Bronchus (tissue), 1 donor: ENCODE measurements around the gene ZNF639.

DNA sequence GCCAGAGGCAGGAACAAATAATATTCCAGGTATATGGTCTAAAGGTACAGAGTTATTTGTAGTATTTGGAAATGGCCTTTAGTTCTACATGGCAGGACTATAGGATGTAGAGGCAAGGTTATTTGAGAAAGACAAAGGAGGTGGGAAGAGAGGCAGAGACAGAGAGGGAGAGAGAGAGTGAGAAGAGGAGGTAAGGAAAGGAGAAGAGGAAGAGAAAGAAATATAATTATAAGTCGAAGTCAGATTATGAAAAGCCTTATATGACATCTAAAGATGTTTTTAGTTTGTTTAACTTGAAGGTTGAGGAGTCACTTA is 260.2 kb downstream of the NAALADL2 start:
- PRO-cap: no peak

DNA sequence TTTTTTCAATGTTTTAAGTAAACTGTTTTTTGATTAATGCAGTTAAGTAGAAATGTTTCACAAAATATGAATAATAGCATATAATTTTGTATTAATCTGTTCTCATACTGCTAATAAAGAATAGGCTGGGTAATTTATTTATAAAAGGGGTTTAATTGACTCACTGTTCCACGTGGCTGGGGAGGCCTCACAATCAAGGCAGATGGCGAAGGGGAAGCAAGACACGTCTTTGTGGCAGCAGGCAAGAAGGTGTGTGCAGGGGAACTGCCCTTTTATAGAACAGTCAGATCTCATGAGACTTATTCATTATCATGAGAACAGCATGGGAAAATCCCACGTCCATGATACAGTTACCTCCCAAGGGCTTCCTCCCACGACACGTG is 414.8 kb downstream of the NAALADL2 start:
- PRO-cap: no peak

DNA sequence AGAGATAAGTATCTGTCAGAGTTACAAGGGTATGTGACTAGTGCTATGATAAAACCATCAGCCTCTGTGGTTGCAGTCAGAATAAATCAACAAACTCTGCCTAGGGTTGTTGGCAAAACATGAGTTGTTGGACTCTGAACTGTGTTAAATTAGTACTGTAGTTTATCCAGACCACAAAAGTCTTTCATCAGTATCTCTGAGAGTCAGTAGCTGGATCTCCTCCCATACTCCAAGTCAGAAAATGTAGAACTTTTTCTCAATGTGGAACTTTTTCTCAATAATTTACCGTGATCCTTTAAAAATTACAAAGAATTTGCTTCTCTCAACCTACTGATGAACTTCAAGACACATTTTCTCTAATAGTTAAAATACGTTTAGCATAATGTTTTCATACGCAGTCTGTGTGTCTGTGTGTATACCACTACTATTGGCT is 918.5 kb downstream of the NAALADL2 start:
- PRO-cap: no peak

DNA sequence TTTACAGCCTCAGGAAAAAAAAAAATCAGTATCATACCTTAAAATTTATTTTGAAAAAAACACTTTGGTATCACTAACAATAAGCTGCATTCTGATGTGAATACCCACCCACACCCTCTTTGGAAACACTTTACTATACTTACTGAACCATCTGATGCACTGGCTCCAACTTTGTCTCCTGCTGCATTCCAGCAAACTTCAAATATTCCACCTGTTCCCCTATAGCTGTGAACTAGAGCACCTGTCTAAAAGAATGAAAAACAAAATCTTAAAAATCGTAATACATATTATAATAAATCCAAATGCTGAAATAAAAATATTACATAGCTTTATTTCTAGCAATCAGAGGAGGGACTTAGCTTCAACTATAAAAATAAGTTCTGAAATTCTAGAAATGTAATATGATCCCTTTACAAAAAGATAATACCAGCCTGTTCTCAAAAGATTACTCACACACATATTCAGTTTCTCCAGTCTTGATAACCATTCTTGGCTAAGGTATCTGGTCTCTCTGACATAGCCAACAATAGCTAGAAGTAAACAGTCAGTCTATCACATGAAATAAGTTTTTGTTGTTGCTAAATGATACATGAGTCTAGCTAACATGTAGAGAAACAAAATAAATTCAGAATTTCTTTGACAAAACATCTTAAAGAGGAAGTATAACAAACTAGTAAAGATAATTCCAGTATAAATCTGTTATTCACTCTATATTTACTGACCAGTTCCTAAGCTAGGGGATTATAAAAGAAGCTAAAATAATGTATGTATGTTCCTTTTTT is 170.9 kb downstream of the TBL1XR1 start:
- PRO-cap: no peak

- PRO-cap: no peak
These were observed 163.3 kb downstream of the TBL1XR1 start for GRCh38 chr3:177033971-177034389.

- PRO-cap: no peak
These were observed 145.8 kb downstream of the TBL1XR1 start for GRCh38 chr3:177051336-177052015.

DNA sequence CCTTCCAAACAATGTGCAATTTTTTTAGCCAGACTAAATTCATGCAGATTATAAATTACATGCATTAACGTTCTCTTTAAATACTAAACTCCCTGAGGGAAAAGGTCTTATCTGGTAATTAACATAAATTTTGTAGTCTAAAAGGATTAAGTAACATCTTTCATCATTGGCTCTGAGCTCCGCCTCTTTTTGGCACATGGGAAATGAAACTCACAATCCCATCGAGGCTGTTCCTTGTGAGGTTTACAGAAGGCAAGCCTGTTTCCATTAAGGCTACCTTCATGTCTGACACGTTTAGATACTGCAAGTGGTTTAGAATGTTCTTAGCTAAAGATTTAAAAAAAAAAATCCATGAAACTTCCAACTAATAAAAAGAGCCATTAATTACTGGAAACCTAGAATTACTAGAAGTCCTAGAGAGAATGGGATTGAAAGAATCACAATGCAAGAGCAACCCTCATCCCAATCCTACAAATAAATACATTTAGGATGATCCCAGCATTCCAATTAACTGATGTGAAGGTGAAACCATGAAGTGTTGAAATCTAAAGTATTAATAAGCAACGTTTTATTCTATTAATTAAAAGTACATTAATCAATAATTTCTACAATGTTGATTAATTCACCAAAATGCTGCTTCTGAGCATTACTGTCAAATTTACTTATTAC is 75.6 kb downstream of the TBL1XR1 start:
- PRO-cap: no peak

GRCh38 chr3:177145347-177146150 is 51.7 kb downstream of the TBL1XR1 start:
- PRO-cap: no peak

- PRO-cap: unidirectional peak, plus-strand start at chr3:177196364; bidirectional peak, plus-strand start at chr3:177196563, minus-strand start at chr3:177196559
These were observed 950 bp downstream of the TBL1XR1 start for GRCh38 chr3:177196041-177197022.

DNA sequence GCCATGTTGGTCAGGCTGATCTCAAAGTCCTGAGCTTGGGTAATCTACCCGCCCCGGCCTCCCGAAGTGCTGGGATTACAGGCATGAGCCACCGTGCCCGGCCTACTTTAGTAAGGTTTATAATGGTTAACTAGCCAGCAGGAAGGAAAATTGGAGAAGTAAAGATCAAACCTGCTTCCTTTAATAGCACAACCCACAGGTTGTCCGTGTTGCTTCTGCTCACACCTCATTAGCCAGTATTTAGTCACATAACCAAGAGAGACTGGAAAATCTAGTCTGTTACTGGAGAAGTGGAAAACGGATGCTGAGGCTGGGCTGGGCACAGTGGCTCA is 51.9 kb upstream of the TBL1XR1 start:
- PRO-cap: no peak

DNA sequence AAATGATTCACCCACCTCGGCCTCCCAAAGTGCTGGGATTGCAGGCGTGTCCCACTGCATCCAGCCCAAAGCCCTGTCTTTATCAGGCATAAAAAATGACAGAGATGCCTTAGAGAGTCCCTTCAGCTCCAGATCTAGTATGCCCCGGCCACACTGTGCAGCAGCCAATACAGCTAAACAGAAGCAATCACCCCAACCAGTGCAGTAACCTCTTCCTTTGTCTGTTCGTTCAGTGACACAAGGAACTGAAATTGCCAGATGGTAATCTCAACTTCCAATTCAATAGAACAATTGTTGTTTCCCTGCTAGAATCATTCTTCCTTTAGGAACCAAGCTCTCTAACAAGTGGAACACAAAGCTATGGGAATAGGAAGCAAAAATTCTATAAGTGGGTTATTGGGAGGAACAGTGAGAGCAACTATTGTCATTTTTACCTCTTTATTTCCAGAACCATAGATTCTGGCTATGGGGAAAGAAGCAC is 128.0 kb upstream of the TBL1XR1 start:
- PRO-cap: no peak

GRCh38 chr3:177591329-177591916 is 394.1 kb upstream of the TBL1XR1 start:
- PRO-cap: no peak

GRCh38 chr3:177646835-177647117 is 449.5 kb upstream of the TBL1XR1 start:
- PRO-cap: unidirectional peak, plus-strand start at chr3:177646999

GRCh38 chr3:178418896-178419409 is 117.3 kb upstream of the KCNMB2 start:
- PRO-cap: no peak

- PRO-cap: no peak
These were observed 82.0 kb downstream of the KCNMB2 start for GRCh38 chr3:178618197-178618610.

GRCh38 chr3:179019837-179020563 is 51.6 kb downstream of the ZMAT3 start:
- PRO-cap: no peak

GRCh38 chr3:179259735-179260483 is 9.0 kb upstream of the KCNMB3 start:
- PRO-cap: no peak

DNA sequence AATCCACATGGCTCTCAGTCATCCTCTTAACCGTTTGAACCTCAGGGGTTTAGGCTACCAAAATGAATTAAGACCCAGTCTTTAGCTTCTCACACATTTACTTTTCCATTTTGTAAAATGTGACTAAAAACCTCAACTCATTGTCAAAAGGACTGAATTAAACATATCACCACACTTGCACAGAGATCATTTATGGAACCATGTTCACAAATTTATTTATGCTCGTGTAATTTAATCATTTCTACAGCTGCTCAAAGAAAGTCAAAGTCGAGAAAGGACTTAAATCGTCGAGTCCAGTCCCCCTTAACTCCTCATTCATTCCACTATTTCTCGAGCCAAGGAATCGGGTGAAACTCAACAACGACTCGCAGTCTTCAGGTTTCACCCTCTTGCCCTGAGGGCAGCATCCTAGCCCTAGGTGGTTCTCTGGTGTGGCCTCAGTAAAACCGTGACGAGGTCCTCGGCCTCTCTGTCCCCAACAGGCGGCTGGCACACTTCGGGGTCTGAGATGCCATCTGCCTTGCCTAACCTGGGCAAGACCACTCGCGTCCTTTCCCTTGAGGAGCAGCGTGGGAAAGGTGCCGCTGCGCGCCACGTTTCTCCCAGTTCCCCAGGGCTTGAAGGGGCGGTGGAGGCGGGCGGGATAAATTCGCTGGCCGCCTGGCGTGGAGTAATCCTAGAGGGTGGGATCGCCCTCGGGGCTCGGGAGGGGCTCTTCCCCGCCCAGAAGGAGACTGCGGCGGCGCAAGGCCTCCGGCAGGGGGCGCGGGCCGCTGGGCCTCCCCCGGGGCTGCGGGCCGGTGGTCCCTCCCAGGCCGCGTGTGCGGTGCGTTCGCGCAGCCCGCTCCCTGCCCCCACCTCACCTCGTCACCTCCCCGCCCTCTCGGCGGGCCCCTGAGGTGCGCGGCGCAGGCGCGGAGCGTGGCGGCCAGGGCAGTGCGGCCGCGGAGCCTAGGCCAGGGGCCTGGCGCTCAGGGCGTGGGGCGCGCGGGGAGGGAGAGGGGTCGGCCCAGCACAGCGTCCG is at the start of gene ZNF639:
Gene ZNF639 (plus strand): TSS at position 897 of the 1,024 bp plus-strand sequence.
- PRO-cap: bidirectional peak, plus-strand start at position 759 of the sequence, minus-strand start at position 619 of the sequence; bidirectional peak, plus-strand start at position 909 of the sequence, minus-strand start at position 856 of the sequence

GRCh38 chr3:179346106-179346564 is 1.4 kb upstream of the MFN1 start:
- PRO-cap: no peak

- PRO-cap: no peak
These were observed 28.6 kb downstream of the USP13 start for GRCh38 chr3:179681503-179681780.